Islet of Langerhans (tissue), 1 donor: Measurements from ENCODE around the genes NAGS and ASB16.

- RRBS = no CpG with 5 or more reads among the region's 2 CpGs
Observed at GRCh38 chr17:43411431-43411791, 12.6 kb downstream of the ARL4D start.

DNA sequence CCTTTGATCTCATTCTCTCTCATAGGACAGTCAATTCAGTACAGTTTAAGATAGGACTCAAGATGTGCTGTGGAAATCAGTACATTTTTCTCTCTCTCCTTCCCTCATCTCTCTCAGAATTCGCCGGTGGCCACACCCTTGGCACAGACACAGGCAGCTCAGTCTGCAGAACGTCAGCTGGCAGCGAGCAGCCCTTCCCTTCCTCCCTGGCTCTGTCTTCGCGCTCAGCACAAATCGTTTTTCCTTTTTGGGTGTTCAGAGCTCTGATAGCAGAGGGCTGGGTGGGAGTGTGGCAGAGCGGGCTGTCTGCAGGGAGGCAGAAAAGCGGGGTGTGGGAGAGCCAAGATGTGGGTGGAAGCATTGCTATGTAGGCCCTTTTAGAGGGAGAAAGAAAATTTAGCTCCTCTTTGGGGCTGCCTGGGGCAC, 18.7 kb downstream of the ARL4D start:
- RRBS = no CpG with 5 or more reads among the region's 9 CpGs

DNA sequence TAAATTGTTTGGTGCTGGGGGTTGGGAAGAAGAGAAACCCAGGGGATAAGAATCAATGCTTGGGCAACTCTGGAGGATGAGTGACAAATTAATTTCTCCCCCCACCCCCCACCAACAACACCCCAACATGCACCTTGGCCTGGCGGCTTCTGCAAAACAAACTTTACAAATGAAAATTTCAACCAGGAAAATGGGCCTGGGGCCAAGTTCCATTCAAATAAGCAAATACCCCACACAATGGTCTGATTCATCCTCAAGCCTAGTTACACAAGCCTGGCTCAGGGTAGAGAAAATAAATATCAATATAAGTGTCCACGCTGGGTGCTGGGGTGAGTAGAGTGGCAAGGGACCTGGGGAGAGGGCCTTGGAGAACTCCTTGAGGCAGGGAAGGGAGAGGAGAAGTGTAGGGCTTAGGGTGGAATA, 1.6 kb downstream of the ETV4 start:
- RRBS = no CpG with 5 or more reads among the region's 2 CpGs

DNA sequence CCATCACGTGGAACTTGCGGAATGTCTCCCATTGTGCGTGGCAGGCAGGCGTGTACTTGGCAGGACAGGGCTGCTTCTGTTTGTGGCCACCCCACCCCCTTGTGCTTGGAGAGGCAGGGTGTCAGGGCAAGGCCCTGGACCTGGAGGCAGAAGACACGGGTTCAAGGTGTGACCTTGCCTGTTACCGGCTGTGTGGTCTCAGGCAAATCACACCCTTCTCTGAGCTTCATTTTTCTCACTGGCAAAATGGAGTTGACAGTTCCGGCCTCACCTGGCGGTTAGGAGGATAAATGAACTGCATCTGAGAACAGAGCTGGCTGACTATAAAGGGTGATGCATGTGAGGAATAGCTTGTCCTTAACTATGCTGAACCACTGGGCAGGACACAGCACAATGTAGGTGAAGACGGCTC, 4.1 kb upstream of the MEOX1 start:
- RRBS = 85% methylated on average over 2 of the region's 9 CpGs

DNA sequence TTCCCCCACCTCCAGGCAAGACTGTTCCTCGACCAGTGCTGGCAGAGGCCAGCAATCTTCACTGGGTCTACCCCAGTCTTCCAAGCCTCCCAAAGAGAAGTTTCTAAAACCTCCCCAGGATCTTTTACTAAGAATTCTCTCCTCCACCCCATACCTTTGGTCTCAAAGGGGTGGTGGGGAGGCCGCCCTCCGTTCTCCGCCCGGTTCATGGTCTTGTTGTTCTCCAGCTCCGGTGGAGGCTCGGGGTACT, 298 bp downstream of the SOST start:
- RRBS = no CpG with 5 or more reads among the region's 7 CpGs

GRCh38 chr17:43813835-43814681, 18.9 kb downstream of the MPP3 start:
- RRBS = 85% methylated on average over 6 of the region's 15 CpGs

GRCh38 chr17:44000124-44000610, 4.3 kb upstream of the NAGS start:
- RRBS = no CpG with 5 or more reads among the region's 7 CpGs

DNA sequence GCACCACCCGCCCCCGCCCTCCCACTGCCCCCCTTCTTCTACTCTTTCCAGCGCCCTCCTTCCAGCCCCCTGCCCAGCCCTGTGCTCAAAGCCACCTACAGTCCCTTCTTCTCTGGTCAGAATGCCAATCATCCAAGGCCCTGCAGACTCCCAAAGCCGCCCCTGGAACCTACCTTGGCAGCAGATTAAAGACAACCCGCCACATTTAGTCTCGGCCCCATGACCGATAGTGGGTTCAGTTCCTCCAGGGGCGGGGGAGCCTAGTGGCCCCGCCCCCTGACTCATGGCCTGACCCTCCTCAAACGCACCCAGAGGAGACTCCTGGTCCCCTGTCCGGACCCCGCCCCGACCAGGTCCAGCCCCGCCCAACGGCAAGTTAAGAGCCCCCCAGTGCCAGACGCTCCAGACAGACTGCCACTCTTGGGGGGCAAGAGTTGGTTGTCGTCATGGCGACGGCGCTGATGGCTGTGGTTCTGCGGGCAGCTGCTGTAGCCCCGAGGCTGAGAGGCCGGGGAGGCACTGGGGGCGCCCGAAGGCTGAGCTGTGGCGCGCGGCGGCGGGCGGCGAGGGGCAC, at the start of gene NAGS:
Gene NAGS (plus strand): TSS at position 405 of the 574 bp plus-strand sequence.
- RRBS = 13% methylated on average over 10 of the region's 32 CpGs

- RRBS = no CpG with 5 or more reads among the region's 5 CpGs
Observed at GRCh38 chr17:44065514-44065907, 960 bp downstream of the LSM12 start.

DNA sequence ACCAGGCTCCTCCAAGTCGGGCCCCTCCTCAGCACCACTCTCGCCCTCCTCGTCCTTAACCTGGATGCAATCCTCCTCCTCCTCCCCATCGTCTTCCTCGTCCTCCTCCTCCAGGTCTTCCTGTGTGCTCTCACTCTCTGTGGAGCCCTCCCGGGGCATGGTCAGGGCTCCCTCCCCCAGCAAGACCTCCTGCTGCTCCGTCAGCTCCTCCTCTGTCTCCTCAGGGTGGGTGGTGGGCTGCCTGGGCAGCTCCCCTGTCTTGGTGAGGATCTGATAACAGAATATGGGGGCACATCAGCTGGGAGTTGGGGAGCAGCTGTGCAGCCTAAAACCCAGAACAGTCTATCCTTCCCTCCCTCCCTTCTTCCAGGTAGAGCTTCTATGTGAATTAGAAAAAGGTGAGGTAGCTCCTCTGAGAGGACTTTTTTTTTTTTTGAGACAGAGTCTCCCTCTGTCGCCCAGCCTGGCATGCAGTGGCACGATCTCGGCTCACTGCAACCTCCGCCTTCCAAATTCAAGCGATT, 17.0 kb downstream of the G6PC3 start:
- RRBS = no CpG with 5 or more reads among the region's 12 CpGs

DNA sequence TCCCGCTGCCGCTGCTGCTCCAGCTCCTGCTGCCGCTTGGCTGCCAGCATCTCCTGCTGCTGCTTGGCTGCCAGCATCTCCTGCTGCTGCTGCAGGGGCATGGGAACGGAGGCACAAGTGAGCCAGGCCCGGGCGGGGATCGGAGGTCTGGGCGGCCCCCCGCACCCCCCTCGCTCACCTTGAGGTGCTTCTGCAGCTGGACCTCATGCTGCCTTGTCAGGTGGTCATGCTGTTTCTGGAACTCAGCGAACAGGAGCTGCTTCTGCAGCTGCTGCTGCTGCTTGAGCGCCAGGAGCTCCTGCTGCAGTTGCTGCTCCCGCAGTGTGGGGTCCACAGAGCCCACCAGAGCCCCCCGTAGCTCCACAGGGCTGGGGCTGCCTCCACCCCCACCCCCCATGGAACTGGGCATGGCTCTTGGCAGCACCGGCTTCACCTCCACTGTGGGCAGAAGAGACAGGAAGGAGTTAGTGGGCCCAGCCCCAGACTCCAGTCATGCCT, 22.9 kb downstream of the G6PC3 start:
- RRBS = no CpG with 5 or more reads among the region's 15 CpGs

- RRBS = 17% methylated on average over 1 of the region's 38 CpGs
Observed at GRCh38 chr17:44110221-44111761, 12.7 kb downstream of the HDAC5 start.

GRCh38 chr17:44168244-44168922, 2.1 kb upstream of the ASB16 start:
- RRBS = no CpG with 5 or more reads among the region's 12 CpGs

- RRBS = 8% methylated on average over 5 of the region's 25 CpGs
Observed at GRCh38 chr17:44170249-44171154, at the start of gene ASB16. Gene ASB16, plus strand, starts transcription at chr17:44170704.

DNA sequence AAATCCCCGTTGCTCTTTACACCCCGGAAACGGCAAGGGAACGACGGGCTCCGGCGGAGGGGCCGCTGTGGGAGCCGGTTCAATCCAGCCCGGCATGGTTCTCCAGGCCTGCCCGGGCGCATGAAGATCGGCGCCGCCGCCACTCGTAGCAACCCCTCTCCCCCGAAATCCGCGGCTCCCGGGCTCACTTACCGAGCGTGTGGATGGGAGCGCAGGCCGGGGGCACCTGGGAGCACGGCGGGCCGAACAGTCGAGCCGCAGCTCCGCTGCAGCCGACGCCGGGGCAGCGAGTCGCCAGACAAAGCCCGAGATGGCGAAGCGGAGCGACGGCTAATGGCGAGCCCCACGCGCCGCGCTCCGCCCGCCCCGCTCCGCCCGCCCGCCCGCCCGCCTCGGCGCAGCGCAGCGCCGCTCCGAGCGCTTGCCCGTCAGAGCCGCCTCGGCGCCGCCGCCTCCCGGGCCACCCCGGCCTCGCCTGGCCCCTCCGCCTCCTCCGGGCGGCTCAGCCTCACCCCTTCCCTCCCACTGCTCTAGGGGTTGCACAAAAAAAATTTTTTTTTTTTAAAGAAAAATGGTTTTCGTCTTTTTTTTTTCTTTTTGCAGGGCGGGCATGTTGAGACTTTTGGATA, 1.2 kb upstream of the UBTF start:
- RRBS = 3% methylated on average over 24 of the region's 75 CpGs

DNA sequence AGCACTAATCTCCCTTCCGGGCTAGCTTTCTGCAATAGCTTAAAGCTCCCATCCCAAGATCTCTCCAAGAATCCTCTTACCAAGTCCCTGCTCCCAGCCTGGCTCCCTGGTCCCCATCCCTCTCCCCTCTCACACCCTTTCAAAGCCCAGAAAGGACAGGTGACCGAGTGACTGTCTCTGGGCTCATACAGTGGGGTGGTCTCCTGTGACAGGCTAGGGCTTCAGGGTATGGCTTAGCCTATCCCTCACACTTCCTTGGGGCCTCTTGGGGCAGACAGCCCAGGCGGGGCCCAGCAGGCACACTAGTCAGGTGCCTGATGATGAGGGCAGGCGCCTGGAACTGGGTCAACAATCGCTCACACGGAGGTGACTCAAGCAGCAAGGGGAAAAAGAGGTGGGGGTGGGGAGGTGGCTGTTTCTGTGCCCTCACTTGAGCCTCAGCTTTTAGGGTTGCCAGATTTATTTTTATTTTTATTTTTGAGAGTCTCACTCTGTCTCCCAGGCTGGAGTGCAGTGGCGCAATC, 6.5 kb upstream of the GRN start:
- RRBS = no CpG with 5 or more reads among the region's 7 CpGs

DNA sequence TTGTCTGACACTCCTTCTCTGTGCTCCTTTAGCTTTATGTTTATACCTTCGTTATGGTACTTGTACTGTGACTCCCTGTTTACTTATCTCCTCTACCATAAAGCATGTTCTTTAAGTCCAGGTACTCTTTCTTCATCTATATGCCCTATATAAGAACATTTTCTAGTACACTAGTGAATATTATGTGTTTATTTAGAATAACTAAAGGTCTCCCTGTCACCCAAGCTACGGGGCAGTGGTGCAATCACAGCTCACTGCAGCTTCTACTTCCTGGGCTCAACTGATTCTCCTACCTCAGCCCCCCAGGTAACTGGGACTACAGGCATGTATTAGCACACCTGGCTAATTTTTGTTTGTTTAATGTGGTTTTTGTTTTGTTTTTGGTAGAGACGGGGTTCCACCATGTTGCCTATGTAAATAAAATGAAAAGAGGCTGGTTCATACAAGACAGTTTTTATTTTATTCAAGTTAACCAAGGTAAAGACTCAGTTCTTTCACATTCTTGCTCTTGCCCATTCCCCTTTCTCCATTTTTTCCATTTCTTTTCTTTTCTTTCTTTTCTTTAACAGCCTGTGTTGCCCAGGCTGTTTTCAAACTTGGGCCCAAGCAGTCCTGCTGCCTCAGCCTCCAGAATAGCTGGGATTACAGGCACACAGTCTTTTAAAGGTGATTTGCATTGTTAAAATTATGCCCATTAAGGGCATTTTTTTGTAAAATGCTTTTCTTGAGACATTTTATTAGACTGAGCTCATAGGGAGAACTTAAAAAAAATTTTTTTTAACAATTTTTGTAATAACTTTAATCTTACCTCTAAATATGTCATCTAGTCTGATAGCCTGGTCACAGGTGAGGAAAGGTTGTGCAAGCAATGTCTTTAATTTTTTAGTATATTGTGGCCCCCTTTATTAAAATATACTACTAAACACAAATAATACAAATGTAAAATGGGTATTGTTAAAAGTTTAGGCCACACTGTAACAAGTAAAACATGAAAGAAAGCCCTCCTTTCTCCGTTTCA, 17.2 kb downstream of the GPATCH8 start:
- RRBS = no CpG with 5 or more reads among the region's 4 CpGs

GRCh38 chr17:44552635-44552828, 4.8 kb upstream of the FZD2 start:
- RRBS = no CpG with 5 or more reads among the region's 4 CpGs

DNA sequence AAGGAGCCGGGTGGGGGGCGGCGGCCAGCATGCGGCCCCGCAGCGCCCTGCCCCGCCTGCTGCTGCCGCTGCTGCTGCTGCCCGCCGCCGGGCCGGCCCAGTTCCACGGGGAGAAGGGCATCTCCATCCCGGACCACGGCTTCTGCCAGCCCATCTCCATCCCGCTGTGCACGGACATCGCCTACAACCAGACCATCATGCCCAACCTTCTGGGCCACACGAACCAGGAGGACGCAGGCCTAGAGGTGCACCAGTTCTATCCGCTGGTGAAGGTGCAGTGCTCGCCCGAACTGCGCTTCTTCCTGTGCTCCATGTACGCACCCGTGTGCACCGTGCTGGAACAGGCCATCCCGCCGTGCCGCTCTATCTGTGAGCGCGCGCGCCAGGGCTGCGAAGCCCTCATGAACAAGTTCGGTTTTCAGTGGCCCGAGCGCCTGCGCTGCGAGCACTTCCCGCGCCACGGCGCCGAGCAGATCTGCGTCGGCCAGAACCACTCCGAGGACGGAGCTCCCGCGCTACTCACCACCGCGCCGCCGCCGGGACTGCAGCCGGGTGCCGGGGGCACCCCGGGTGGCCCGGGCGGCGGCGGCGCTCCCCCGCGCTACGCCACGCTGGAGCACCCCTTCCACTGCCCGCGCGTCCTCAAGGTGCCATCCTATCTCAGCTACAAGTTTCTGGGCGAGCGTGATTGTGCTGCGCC, 526 bp downstream of the FZD2 start:
- RRBS = 4% methylated on average over 10 of the region's 74 CpGs

DNA sequence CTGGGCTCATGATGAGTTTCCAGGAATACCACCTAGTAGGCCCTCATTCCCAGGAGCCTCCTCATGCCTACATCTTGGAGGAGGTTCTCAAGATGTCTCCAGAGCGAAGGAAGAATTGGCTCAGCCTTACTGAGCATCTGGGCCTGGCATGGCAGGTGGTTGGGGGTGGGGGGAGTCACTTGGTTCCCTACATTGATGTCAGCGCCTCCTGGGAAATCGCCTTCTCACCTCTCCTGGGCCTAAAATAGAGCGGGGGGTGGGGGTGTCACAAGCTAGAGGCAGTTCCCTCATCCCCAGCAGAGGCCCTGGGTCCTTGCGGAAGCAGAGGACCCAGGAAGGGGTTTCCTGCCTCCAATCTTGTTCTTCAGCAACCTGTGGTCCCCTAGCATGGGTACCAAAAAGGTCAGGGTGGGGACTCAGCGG, 1.2 kb upstream of the ADAM11 start:
- RRBS = no CpG with 5 or more reads among the region's 6 CpGs